Bronchus (tissue), 1 donor: ENCODE measurements around a stretch of chr10.

DNA sequence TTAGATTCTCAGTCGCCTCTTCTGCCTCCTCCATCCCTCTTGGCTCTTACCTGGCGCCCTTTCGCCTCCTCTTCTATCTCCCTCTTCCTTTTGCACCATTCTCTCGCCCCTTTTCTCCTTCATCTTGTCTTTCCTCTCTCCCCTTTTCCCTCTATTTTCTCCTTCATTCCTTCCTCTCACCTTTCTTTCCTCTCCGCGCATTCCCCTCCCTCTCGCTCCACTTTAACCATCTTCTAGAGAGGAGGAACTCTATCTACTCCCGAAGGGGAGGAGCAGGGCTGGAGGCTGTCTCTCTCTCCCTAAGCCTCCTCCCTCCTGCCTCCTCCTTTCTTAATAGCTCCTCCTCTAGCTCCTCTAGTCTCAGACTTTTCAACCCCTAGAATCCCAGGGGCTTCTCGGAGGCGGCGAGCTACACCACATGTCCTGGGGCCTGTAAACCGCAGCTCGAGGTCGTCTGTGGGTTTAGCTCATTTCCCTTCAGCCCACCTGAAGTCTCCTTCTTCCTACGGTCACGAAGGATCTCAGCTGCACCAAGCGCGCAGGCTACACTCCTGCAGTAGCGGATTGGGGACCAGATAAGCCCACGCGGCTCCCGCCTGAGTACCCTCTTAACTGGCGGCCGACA, 1.7 kb upstream of the SORCS3 start:
- PRO-cap = no peak

- PRO-cap = no peak
Measured at GRCh38 chr10:105837969-105838391, 1196.9 kb downstream of the SORCS3 start.

- PRO-cap = no peak
Measured at GRCh38 chr10:105877750-105878261, 1236.7 kb downstream of the SORCS3 start.

DNA sequence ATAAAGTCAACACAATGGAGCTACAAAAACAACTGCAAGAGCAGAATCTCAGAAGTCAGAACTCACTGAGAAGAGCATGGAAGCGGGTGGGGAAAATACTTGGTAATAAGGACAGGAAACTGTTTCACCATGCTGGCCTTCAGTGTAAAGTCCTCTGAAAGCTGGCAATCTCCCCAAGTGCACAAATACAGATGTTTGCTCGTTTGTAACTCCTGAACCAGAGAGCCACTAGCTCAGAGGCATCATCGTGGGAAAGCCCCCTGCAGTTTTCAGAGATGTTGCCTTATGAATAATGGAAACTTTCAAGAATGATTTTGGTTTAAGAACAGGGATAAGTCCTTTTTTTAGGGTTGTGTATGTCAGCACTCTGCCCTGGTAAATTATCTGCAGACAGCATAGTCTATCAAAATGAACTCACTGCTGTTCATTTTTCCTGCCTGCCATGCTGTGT, 233.1 kb downstream of the SORCS1 start:
- PRO-cap = no peak

DNA sequence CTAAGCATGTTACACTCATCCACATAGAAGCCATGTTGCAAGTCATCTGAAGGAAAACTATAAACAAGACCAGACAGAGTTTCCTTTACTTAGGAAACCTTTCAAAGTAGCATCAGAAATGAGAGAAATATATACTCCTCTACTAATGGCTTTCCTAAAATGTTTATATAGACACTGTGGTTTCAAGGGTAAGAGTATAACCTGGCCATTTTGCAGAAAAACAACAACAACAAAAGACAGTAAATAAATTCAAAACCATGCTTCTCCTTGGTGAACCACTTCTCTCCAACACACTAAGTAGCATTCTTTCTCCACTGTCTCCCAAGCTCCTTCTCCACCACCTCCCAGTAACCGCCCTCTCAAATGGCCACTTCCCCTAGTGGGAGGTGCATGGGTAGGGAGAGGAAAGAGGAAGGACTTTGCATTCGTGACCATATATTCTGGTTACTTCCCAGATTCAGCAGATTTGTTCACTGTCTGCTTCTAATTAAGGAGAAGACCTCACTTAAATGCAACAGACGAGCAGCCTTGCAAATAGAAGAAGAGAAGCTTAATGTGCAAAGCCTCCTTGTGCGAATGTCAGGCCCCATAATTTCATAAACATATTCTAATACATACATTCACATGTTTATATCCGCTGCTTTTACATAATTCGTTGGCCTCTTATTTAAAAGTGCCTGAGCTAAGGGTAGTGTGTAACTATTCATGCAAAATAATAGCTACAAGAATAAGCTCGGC, 166.8 kb downstream of the SORCS1 start:
- PRO-cap = no peak

- PRO-cap = no peak
Measured at GRCh38 chr10:107545052-107545371, 380.5 kb upstream of the SORCS1 start.

DNA sequence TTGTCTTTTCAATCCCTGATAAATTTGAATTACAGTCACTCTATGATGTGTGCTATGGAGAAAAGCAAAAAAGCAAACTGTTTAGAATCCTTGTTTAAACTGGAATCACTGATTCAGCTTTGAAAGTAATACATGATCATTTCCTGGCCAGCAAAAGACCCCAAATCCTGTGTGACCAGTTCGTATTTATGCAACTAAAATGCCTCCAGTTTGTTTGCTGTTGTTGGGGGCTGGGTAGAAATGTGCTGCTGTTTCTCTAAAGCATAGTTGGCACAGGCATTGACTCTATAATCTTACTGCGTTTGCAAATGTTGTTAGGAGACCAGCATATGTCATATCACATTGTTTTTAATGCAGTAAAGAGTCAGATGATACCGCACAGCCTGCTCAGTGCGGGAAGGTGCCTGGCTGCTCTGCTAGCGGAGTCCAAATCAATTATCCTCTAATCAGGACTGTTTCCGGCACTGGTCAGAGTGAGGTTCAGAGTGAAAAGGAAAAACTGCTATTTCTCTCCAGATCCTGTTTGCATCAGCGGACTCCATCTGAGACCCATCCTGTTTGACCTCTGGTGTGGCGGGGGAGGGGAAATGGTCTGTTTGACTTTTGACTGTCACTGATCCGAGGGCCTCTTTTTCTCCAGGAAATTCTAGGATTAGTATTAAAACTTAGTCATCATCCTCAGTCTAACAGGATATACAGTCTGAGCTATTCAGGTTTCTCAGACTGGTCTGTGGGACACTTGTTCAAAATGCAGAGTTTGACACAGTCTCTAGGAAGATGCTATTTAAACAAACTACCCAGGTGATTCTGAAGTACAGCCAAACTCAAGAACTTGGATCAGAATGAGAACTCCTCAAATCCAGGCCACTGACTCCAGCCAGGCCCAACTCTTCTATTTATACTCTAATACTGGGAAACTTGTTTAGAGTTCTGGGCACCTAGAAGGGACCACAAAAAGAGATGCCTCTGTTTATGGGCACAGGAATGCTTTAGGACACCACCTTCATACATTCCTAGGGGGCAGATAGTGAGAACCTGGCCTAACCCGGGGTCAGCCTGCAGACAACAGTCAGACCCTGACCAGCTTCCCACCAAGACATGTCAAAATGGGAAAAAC, 40.4 kb upstream of the ADD3 start:
- PRO-cap = no peak

DNA sequence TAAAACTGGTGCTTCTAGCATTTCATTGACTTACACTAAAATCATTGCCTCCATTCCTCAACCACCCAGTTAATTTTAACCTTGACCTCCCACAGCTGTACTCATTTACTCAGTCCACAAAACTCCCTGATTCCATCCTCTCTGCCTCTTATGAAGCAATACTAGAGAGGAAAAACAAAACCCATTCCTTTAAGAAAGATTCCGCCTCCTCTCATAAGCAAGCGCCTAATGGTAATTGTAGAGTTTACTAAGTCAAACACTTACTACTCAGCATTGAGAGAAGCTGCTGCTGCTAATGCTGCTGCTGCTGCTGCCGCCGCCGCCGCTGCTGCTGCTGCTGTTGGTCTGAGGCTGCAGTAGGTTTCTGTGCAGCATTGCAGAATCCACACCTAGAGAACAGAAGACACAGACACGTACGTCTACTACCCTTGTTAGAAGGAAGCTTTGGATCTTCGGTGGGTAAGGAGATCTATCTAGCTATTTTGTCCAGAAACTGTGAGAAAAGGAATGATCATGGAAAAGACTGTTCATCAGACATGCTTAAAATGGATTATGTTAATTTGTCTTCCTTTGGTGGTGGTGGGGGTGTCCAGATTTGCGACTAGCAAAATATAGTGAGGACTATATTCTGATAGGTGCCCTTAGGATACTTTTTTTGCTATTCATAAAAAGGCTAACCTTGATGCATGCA, 1.9 kb upstream of the ADD3 start:
- PRO-cap = unidirectional peak, plus-strand start at position 273 of the sequence

- PRO-cap = no peak
Measured at GRCh38 chr10:110067906-110068448, 60.2 kb downstream of the ADD3 start.

DNA sequence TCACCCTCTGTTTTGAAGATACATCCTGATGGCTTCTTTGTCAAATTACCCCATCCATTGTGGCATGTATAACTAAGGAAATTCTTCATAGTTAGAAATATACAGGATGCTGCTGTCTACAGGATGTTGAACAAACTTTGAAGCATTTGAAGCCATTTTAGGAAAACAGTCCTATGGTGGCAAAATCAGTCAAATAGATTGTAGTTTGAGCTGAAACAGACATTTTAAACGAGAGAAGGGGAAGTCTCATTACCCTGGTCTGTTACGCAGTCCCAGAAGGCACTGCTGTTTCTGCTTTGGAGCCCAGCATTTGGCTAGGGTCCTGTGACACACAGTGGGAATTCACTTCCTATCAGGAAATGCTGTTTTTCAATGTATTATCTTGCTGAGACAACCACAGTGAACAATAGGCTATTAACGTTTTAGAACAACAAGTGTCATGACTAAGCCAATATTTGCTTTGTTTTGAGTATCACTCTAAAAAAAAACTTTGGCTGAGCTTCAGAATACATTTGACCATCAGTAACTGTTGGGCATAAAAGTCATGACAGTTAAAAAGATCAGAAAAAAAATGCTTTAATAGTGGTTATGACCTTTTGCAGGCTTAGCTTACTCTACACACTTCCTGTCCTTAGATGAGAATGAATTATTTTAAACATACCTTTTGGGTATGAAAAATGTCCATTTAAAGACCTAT, 74.1 kb downstream of the ADD3 start:
- PRO-cap = no peak

GRCh38 chr10:110176167-110176620, 31.2 kb upstream of the MXI1 start:
- PRO-cap = no peak

GRCh38 chr10:110208434-110209481, 1.4 kb downstream of the MXI1 start:
- PRO-cap = bidirectional peak, plus-strand start at chr10:110208754, minus-strand start at chr10:110208623; bidirectional peak, plus-strand start at chr10:110209518, minus-strand start at chr10:110209332

DNA sequence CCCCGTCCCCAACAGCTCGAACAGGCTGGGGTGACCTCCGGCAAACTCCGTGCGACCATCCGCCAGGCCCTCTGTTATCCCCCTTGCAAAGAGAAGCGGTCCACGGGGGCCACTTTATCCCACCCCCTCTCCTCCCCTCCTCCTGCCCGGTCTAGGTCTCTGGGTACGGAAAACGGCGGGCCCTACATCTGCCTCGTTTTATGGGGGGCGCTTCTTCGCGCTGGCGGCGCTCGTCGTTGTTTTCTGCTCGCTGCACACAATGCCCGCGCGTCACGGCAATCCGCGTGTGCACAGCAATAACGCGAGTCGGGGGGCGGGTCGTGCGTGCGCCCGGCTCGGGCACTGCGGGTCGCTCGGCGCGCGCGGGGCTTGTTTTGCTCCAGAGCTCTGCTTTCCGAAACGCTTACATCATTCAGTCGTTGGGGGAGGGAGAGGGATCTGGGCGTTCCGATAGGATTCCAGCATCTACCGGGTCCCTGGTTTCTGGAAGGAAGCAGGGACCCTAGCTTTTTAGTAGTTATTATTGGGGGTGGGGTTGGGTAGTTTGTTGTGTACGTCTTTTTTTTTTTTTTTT, 3.2 kb downstream of the MXI1 start:
- PRO-cap = bidirectional peak, plus-strand start at position 342 of the sequence, minus-strand start at position 261 of the sequence

DNA sequence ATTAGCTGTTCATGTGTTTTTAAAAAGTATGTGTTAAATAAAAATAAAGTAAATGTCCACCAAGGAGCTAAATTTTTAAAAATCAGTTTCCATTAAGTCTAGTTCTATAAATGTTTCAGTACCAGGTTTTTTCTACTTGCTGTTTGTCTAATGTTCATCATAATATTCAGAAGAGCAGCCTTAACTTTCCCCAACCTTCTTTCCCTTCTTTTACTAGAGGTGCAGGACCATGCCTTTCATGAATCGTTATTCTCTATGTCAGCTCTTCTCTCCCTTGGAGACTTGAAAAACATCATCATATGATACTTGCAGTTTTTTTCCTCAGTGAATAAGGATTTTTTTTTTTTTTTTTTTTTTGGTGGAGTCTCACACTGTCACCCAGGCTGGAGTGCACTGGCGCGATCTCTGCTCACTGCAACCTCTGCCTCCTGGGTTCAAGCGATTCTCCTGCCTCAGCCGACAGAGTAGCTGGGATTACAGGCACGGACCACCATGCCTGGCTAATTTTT, 30.1 kb downstream of the SMNDC1 start:
- PRO-cap = no peak

GRCh38 chr10:110358875-110359847, 54.4 kb upstream of the SMNDC1 start:
- PRO-cap = no peak

DNA sequence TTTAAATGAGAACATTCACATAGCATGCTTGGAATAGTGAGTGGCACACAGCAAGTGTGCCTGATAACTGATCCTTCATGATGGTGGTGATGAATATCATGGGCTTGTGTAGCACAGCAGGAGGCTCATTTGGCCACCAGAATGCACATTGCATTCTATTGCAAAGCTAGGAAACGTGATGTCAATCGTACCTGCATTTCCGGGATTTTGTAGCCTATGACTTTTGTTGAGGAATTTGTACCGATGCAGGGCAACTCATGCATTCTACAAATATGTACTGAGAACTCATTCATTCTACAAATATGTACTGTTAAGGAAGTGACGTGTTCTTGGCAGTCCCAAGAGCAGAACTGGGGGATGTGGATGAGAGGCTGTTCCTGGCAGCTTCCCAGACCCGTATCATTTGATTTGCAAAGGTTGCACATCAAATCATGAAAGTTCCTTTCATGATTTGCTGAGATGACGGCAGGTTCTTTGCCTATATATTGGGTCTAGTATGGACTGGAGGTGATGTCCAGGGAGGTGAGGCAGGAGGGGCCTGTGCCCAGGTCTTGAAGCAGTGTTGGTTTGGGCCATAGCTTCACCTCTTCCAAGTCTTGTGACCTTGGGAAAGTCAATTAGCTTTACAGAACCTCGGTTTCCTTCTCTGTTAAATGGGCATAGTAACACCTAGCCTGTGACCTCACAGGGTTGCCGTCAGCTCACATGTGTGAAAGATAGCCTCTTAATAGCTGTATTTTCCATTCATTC, 94.7 kb upstream of the SMNDC1 start:
- PRO-cap = bidirectional peak, plus-strand start at position 403 of the sequence, minus-strand start at position 209 of the sequence

DNA sequence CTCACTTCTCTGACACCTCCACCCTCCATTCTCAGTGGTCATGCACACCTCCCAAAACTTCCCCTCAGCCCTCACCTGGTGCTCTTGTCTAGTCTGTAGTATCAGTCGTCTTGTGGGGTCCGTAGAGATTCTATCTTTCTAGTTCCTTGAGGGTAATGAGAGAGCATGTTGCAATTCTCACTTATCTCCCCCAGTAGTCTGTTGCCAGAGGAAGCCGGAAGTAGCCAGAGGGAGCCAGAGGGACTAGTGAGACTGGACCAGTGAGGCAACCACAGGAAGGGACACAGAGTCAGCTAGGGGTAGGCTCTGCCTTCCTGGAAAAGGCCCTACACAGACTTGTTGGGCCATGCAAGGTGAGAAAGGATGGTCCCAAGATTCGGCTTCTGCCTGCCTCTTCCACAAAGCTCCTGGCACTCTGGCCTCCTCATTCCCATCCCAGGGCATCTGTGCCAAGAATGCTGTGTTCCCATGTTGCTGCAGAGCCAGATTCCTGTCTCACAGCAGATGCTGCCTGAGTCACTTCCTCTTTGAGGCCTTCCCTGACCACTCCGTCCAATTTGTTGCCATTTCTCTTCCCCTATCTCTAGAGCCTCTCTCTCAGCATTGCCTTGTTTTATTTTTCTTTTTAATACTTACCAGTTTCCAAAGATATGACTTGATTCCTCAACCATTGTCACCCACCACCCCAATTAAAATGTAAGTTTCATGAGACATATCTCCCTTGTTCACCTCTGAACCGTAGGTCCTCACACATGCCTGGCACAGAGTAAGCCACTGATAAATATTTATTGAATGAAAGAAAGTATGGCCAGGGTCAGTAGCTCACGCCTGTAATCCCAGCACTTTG, 50.5 kb upstream of the DUSP5 start:
- PRO-cap = no peak

DNA sequence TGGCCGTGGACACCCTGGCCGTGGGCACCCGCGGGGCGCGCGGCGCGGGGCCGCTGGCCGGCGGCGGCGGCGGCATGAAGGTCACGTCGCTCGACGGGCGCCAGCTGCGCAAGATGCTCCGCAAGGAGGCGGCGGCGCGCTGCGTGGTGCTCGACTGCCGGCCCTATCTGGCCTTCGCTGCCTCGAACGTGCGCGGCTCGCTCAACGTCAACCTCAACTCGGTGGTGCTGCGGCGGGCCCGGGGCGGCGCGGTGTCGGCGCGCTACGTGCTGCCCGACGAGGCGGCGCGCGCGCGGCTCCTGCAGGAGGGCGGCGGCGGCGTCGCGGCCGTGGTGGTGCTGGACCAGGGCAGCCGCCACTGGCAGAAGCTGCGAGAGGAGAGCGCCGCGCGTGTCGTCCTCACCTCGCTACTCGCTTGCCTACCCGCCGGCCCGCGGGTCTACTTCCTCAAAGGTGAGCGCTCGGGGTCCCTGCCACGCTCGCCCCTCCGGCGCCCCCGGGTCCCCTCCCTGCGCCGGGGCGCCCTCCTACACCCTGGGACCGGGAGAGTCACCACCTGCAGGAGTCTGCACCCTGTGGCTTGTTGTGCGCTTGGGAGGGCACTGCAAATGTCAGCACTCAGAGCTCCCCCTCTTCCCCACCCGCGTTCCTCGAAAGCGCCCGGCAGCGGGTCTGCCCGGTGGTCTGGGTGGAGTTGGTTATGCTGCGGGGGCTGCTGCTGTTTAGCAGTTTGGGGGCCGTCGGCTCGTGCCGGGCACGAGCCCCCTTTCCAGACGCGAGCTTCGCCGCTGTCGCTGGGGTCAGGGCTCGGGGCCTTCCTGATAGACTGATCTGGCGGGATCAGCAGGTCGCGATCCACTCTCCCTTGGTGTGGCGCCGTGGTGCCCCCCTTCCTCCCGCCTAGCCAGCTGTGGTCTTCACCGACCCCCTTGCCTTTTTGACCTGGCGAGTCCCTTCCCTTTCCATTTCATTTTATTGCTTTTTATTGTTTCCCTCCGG, 640 bp downstream of the DUSP5 start:
- PRO-cap = unidirectional peak, plus-strand start at position 364 of the sequence; bidirectional peak, plus-strand start at position 583 of the sequence, minus-strand start at position 417 of the sequence

DNA sequence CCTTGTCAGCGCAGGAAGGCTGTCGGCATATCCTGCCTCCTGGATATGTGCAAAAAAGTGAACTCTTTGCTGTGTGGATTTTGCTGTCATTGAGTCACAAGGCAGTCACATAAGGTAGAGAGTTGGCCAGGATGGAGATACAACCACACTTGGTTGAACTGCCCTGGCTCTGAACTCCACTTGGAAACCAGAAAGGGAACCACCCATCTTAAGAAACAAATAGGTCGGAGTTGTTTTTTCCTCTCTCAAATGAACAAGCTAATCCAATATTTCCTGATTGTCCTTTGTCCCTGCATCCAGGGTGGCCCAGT, 8.9 kb downstream of the DUSP5 start:
- PRO-cap = no peak

- PRO-cap = no peak
Measured at GRCh38 chr10:110509793-110510730, 12.4 kb downstream of the DUSP5 start.